Measurements from ENCODE around the gene SNX3.

DNA sequence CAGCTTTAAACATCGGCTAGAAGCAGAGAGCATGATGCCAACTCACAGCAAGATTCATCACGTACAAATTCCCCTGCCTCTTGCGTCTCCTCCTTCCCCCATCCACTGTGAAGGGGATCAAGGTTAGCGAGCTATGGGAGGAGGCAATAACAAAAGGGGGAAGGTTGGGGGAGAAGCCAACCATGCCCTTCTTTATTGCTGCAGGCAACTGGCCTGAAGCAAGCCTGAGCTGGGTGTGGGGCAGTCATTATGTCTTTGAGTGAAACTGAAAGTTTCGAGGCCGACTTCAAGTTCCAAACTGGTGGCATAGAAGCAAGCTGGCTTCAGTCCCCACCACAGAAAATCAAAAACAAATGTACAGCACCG lies 83.3 kb downstream of the SCML4 start:
- PRO-cap, result no peak
- RAMPAGE, long total RNA, result no peak

GRCh38 chr6:107889520-107890419 lies 65.7 kb upstream of the SCML4 start:
- PRO-cap, result no peak
- RAMPAGE, long total RNA, result no peak

GRCh38 chr6:107894667-107895353 lies 63.2 kb downstream of the SEC63 start:
- PRO-cap, result no peak
- RAMPAGE, long total RNA, result no peak

GRCh38 chr6:107902786-107903052 lies 55.3 kb downstream of the SEC63 start:
- PRO-cap, result no peak
- RAMPAGE, long total RNA, result no peak

DNA sequence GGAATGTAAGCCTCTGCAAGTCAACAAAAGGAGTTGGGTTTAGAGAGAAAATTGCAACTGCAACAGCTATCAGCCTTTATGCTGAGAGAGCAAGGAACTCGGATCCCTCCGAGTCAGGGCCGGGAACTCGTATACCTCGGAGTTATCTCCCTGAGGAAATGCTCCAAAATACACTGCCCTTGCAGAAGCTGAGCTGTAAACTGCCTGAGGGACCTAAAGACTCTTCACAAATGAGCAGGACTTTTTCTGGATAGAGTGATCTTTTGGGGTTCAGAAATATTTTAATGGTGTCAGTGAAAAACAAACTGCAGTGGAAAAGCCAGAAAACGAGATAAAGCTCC lies 31.2 kb upstream of the NR2E1 start:
- PRO-cap, result no peak
- RAMPAGE, long total RNA, result no peak

- PRO-cap, result bidirectional peak, plus-strand start at chr6:108260484, minus-strand start at chr6:108260358
- RAMPAGE, long total RNA, result no peak
Measured at GRCh38 chr6:108260061-108260680, 669 bp downstream of the SNX3 start.

GRCh38 chr6:108260681-108261800 lies at the start of gene SNX3:
SNX3 (minus strand) TSS chr6:108261040.
- PRO-cap, result bidirectional peak, plus-strand start at chr6:108261296, minus-strand start at chr6:108261097; unidirectional peak, minus-strand start at chr6:108261725
- RAMPAGE, long total RNA, result no peak

GRCh38 chr6:108558439-108558578 lies 2.4 kb upstream of the FOXO3 start:
- PRO-cap, result no peak
- RAMPAGE, long total RNA, result no peak

DNA sequence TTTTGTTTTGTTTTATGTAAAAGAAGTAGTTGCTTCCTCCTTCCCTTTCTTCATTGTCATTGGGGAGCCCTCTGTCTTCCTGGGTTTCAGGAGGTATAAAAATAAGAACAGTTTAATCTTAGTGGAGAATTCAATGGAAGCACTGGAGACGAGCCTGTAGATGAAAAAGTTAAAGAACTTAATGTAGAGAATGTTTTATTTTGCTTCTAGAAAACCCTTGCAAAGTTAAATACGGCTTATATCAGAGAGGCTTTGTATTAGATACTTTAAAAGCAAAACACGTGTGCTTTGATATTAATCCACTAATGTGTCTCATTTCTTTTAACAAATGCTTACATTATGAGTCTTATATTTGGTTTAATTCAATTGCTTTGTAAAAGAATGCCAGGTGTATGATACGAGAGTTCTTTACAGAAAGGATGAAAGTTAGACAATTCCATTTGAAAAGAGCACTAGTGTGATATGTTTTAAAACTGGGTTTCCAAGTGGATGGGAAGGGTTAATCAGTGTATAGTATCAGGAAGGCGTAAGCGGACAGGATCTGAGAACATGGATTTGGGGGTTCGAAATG lies 2.4 kb downstream of the FOXO3 start:
- PRO-cap, result no peak
- RAMPAGE, long total RNA, result no peak

DNA sequence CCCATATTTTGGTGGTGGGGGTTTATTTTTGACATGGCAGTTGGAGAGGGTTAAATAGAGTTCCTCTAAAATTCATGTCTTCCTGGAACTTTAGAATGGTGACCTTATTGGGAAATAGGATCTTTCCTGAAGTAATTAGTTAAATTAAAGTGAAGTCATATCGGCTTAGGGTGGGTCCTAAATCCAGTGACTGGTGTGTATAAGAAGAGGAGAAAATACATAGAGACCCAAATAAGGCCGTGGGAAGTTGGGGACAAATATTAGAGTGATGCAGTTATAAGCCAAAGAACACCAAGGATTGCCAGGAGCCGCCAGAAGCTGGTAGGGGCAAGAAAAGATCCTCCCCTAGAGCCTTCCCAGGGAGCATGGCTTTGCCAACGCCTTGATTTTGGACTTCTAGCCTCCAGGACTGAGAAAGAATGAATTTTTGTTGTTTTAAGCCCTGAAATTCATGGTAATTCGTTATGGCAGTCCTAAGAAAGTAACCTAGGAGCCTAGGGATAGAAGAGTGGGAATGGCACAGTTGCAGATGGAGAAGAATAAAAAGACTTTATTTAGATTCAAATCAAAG lies 10.7 kb downstream of the FOXO3 start:
- PRO-cap, result no peak
- RAMPAGE, long total RNA, result no peak

DNA sequence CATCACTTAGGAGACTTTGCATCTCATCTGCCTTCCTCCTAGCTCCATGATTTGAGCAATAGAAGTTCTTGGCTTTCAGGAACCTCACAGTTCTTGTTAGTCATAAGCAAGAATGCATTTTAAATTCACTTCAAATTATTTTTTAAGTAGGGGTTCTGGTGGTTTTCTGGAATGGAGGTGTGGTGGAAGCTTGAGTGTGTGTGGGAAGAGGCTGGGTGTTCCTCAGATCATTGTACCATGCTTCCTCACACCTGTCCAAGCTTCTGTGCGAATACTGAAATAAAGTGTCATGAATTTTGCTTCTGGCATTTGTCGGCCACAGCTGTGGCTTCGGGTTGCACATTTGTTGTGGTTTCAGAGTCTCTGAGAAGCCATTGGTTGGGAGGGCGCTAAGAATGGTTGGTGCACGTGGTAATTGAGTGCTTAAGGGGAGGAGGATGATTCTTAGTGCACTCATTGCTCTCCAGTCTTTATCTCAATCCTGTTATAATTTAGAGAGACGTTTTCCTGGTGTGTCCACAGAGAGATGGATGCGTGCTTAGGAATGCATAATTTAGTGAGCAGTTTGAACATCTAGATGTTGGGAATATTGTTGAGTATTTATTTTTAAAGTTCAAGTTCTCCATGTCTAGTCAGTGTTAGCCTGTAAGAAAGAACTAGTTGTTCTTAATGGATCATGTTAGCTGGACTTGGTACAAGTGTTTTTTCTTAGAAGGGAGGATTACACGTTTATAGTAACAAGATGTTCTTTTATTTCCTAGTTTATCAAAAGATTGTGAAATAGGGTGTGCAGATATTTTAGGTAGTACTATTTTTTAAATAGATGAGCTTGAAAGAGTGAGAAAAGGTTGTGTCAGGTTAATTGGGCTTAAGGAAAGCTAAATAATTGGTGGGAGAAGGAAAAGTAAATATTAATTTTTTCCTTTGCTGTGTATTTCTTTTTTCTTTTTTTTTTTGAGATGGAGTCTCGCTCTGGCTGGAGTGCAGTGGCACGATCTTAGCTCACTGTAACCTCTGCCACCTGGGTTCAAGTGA lies 32.0 kb downstream of the FOXO3 start:
- PRO-cap, result no peak
- RAMPAGE, long total RNA, result no peak

DNA sequence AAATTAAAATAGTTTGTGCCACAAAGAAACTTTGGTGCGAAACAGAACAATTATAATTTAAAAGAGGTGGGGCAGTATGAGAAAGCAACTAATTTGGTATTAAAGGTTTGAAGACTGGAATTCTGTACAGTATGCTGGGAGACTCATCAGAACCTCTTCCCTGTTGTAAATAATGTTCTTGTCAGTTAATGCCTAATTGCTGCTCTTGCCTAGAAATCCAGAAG lies 45.2 kb downstream of the FOXO3 start:
- PRO-cap, result no peak
- RAMPAGE, long total RNA, result no peak

GRCh38 chr6:108732620-108732911 lies 115.7 kb upstream of the ARMC2 start:
- PRO-cap, result no peak
- RAMPAGE, long total RNA, result no peak

DNA sequence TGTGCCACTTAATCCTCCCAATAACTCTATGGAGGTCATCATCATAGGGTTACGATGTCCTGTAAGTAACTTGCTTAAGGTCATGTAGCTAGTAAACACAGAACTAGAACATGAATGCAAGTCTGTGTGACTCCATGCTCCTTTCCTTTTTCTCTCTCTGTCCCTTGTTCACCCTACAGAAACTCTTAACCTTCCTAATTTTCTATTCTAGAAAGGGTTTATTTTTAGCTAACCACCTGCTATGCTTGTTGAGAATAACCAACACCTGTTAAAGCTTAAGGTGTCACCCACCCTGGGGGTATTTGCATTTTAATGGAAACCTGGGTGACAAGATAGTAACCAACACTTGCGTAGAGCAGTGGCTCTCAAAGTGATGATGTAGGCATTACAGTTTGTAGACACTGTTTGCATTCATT lies 114.6 kb upstream of the ARMC2 start:
- PRO-cap, result no peak
- RAMPAGE, long total RNA, result no peak

DNA sequence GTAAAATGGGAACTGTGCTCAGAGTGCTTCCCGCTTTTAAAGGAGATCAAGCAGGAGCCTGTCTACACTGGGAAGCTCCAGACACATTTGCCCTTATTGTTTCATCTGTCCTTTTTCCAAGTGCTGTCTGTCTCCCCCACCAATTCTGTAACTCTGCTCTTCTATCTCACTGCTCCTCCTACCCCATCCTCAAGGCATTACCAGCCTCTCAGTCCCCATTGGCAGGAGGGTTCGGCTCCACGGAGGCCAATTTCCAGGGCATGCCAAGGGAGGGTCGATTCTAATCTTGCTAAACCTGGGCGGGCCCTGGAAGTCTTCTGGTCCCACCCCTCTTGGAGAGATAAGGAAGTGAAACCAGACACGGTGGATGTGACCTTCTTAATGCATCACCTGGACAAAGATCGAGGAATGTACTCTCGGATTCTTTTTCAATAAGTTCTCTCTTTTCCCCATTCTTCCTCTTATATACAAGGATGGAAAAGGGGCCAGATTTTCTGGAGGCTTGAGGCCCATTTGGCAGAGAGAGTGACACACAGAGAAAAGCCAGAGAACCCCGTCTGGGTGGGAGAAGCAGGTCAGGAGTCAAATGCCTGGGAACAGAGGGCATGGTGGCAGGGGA lies 112.3 kb upstream of the ARMC2 start:
- PRO-cap, result no peak
- RAMPAGE, long total RNA, result no peak

GRCh38 chr6:108904334-108905642 lies 56.6 kb downstream of the ARMC2 start:
- PRO-cap, result no peak
- RAMPAGE, long total RNA, result no peak

GRCh38 chr6:108991744-108992463 lies 102.7 kb downstream of the SESN1 start:
- PRO-cap, result no peak
- RAMPAGE, long total RNA, result no peak

DNA sequence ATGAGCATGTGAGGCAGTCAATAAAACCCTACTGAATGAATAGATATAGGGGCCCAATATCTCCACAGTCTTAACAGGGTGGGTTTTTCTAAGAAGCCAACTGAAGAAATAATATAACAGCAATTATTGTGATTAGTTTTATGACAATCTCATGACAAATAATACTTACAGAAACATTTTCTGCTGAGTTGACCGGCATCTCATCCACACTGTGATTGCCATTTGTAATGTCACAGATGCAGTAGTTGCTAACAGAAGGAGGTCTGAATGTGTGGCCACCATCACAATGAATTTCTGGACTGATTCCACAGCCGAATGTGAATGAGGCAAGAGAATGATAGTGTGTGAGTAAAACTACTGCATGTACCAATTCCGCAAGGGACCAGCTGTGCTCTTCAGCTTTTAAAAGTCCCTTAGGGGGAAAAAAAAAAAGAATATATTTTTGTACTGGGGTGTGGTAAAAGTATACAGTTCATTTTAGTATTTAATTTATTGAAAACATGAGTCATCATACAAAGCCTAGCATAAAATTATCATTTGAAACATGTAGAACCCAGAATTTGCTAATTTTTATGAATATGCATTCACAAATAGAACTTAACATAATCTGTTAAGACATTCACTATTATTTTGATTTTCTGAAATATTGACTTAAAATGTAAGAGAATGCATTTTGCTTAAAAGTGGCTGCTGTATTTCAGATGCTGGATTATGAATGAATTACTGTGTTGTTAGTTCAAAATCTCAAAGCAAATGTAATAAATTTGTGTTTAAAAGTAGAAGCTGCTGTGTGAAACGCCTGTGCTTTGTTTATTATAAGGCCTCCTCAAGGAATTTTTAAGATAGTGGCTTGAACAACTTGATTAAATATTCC lies 96.1 kb downstream of the SESN1 start:
- PRO-cap, result no peak
- RAMPAGE, long total RNA, result no peak

- PRO-cap, result no peak
- RAMPAGE, long total RNA, result no peak
Measured at GRCh38 chr6:109013386-109014143, 81.1 kb downstream of the SESN1 start.

DNA sequence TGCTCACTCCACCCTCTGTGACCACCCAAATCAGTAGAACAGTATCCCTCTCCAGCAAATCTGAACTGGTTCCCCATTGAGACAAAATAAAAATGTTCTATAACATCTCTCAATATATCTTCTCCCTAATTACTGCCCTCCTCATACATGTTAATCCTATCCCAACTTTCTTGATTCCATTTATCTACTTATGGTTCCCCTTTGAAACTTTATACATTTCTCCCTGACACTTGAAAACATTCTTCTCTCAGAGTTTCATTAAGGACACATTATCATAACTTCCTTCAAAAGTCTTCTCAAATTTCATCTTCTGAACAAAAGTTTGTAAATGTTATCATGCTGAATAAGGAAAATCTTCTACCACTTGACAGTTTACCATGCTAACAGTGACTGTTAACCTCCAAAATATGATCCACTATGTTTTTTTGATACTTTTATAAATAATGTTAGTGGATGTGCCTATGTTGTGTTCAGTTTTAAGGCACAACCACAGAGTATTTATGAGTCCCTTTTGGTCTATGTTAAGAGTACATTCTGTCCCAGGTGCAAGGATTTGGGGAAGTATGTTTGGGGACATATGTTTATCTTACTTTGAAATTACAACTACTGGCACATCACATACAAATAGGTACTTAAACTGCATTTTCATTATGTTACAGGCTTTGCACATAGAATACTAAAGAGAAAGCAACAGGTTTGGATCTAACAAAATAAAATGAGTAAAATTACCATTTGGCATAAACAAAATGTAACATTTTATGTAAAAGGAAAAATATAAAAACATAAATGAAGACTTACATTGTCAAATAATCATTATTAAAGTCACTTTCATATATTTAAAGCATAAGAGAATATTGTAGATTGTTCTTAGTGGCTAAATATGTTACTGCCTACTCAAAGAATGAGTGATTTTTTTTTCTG lies 71.4 kb downstream of the SESN1 start:
- PRO-cap, result no peak
- RAMPAGE, long total RNA, result no peak

All from urinary bladder (tissue), 3 donors.